Renal cortical epithelial cell (primary cell): ENCODE results near the genes LEMD2 and MLN.

DNA sequence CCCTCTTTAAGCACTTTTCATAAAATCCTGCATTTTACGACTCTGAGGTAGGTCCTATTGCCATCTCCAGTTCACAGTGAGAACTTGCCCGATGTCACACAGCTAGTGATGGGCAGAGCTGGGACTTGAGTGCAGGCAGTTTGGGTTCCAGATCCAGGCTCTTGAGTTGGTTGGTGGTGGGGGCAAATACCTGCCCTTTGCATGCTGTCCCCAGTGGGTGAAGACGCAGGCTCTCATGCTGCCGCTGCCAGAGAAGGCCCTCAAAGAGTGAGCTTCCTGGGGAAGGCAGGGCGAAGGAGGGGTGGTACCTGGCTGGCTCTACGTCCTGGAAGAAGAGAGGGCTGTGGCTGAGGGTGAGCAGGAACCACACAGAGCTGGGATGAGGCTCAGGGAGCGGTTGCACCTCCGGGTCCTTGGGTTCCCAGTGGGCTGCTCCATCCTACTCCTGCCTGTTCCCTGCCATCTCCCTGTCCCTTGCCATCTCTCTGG lies 6.1 kb upstream of the BAK1 start:
- RRBS, result no CpG with 5 or more reads among the region's 8 CpGs

- RRBS, result no CpG with 5 or more reads among the region's 7 CpGs
These were observed 1.8 kb downstream of the ITPR3 start for GRCh38 chr6:33622698-33623488.

GRCh38 chr6:33624115-33624646 lies 3.1 kb downstream of the ITPR3 start:
- RRBS, result no CpG with 5 or more reads among the region's 6 CpGs

DNA sequence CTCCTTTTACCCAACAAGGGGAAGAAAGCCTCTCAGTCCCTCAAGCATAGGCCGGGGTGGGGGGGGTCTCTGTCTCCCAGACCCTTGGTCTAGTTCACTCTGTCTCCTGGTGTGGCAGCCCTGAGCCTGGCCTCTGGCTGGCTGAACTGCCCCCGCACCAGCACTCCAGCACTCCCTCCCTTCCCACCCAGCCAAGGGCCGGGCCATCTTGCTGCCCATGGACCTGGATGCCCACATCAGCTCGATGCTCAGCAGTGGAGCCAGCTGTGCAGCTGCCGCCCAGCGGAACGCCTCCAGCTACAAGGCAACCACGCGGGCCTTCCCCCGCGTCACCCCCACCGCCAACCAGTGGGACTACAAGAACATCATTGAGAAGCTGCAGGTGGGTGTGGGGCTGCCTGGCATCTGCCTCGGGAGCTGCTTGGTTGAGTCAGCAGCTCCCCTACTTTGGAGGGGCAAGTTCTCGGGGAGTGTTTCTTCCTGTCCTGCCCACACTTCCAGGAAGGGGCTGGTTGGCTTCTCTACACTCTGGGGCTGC lies 28.4 kb downstream of the UQCC2 start:
- RRBS, result no CpG with 5 or more reads among the region's 14 CpGs

- RRBS, result no CpG with 5 or more reads among the region's 13 CpGs
These were observed 765 bp downstream of the UQCC2 start for GRCh38 chr6:33710654-33711216.

DNA sequence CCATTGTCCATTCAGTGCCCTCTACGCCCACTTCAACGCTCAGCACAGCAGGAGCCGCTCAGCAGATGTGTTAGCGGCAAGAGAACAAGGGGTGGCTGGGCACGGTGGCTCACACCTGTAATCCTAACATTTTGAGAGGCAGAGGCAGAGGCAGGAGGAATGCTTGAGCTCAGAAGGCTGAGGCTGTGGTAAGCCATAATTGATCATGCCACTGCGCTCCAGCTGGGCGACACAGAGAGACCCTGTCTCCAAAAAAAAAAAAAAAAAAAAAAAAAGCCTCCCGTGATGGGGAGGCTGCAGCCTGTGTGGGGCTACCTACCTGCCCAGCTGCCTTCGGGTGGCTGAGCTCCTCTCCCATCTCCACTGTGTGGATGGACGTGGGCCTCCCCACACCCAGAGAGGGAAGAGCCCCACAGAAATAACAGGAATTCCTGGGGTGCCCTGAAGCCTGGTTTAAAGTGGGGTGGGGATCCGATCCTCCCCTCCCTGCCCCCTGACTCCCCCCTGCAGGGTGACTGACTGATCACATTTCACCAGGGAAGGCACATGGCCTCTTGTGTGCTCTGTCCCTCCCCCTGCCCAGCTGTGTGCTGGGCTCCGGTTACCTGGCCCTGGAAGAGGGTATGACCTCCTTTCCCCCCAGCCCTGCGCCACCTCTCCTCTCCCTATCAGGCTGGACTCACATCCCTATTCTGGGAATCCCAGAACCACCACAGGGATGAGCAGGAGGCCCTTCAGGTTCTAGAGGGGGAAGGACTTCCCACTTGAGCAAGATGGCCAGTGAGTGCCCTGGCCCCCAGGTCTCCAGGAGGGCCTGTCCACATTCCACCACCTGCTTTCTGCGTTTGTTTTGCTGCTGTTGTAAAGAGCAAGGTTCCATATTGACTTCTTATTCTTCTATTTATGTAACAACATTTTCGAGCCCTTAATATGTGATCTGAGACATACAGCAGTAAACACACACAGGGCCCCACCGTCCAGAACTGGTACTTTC lies 2.0 kb upstream of the IP6K3 start:
- RRBS, result no CpG with 5 or more reads among the region's 16 CpGs

DNA sequence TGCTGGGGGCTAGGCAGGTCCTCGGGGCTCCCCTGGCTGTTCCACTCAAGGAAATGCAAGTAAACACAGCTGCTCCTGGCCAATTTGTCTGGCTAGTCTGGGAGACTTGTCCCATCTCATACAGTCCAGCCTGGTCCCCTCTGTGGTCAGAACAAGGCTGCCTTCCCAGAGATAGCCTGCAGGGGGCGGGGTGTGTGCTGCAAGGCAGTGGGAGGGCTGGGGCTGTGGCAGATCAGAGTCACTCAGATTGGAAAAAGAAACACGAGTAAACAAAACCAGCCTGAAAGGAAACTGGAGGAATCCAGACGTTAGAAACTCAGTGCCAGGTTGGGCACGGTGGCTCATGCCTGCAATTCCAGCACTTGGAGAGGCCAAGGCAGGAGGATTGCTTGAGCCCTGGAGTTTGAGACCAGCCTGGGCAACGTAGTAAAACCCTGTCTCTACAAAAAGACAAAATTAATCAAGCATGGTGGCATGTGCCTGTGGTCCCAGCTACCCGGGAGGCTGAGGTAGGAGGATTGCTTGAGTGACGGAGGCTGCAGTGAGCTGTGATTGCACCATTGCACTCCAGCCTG lies 20.3 kb downstream of the LEMD2 start:
- RRBS, result no CpG with 5 or more reads among the region's 8 CpGs

DNA sequence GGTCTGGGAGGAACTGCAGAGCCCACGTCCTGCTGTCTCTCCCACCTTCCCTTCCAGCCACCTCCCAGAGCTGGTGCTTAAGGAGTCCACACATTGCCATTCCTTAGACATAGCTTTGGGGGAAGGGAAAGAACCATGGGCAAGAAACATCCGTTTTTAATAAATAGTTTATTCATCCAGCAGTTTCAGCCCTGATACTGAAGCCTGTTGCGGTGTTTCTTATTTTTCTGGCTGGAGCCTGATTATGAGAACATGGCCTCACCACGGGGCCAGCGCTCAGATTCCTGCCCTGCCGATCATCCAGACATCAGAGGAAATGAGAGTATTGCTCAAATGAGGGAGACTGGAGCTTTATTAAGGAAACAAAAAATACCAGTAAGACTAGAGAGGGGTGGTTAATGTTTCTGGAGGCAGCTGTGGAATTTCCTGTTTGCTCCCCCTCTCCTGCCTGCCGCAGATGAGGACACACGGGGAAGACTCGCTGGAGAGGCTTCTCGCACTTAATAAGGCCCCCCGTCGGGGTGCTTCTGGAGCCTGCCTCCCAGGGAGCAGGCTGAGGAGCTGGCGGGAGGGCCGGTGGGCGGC lies 17.8 kb downstream of the LEMD2 start:
- RRBS, result 8% methylated on average over 2 of the region's 15 CpGs

DNA sequence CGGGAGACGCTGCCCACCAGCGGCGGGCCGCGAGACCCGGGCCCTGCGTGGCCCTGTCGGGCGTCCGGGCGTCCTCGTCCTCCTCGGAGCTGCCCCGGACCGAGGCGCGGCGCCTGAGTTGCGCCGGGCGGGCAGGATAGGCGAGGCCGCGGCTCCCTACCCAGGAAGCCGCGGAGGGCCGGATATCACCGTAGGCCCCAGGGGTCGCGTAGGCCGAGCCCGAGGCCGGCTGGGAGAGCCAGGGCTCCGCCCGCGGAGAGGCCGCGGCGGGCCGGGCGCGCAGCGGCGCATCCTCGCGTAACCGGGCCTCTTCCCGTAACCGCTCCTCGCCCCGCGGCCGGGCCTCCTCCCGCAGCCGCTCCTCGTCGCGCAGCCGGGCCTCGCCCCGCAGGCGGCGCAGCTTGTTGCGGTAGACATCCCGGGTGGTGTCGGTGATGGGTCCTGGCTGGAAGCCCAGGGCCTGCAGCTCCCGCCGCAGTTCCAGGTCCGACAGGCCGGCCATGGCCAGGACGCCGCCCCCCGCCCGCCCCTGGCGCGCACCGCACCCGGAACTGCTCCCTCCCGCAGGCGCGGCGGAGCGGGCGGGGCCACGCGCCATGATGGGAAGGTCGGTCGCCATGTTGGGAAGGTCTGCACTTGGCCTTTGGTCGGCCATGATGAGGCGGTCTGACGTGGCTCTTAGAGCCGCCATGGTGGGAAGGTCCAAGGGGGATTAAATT lies at the start of gene LEMD2:
Gene LEMD2, minus strand, starts transcription at position 516 of the 719 bp plus-strand sequence.
- RRBS, result 1% methylated on average over 54 of the region's 93 CpGs

- RRBS, result no CpG with 5 or more reads among the region's 10 CpGs
These were observed at the start of gene MLN for GRCh38 chr6:33803962-33804496. MLN (minus strand) TSS chr6:33804003.

DNA sequence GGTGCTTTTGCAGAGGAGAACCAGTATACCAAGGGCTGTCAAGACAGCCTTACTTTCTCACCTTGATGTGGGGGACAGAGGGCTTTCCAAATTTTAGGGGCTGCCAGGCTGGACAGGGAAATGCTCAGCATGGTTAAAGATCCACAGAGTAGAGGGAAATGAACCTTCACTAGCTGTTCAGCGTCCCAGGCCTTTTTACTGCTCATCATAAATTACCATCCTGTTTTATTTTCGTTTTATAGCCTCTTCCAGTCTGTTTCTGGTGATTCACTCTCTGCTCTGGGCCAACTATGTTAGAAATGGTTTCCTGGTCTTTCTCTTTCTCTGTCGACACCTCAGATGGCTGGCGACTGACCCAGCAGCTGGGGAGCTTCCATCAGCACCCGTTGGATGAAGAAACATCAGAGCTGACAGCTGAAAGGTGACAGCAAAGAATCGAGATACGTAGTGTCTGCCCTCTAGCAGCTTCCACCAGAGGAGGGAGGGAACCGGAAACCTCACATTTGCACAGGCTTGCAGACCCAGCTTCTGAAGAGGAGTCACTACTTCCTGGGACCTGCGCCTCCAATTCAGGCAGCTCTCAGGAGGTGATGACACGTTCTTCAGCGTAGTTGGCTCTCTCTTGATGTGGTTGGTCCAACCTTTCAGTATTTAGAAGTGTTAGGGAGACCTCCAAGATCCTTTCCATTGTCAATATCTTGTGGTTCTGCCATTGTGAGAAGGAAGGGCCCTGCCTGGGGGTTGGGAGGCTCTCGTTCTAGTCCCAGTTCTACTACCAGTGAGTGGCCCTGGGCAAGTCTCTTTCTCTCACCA lies 82.9 kb upstream of the MLN start:
- RRBS, result no CpG with 5 or more reads among the region's 12 CpGs

DNA sequence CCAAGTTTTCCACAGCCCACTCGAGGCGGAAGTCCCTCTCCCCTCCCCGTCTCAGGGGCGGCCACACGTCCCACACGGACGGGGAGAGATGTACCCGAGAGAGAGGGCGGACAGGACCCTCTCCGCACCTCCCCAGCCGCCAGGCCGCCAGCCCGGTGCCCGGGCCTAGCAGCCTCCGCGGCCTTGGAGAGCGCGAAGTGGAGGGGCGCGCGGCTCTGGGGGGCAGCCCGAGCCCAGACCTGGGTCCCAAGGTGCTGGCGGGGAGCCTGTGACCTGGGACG lies 2.0 kb upstream of the HMGA1 start:
- RRBS, result no CpG with 5 or more reads among the region's 24 CpGs

GRCh38 chr6:34243691-34244370 lies 5.0 kb downstream of the SMIM29 start:
- RRBS, result no CpG with 5 or more reads among the region's 12 CpGs

DNA sequence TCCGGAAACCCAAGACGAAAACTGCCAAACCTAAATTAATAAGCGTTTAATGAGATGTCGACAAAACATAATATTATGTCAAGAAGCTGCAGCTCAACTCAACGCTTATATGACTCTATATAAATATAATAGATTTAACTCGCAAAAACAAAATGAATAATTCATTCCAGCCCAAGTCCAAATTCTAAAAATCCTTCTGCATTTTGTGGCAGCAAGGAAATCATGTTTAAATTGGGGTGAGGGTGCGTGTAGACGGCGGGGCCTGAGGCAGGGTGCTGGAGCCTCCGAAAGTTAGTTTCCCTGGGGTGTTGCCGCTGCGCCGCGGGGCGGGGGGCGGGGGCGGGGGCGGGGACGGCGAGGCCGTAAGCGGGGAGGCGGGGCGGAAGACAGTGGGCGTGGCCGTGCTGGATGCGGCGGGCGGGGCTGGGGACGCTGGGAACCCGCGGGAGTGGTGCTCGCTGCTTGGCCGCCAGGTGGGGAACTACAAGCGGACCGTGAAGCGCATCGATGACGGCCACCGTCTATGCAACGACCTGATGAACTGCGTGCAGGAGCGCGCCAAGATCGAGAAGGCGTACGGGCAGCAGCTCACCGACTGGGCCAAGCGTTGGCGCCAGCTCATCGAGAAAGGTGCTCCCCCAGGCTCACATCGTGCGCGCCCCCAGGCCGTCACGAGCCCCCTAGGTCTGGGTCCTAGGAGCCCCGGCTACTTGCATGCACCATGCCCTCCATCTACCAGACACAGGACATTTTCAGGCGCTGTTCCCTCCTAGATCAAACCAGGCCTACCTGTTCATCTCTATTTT lies 29.1 kb downstream of the SPDEF start:
- RRBS, result no CpG with 5 or more reads among the region's 58 CpGs

GRCh38 chr6:34546416-34547322 lies 9.5 kb downstream of the SPDEF start:
- RRBS, result no CpG with 5 or more reads among the region's 15 CpGs

- RRBS, result no CpG with 5 or more reads among the region's 7 CpGs
These were observed 12.7 kb upstream of the ILRUN start for GRCh38 chr6:34709191-34709838.

GRCh38 chr6:34916662-34917115 lies 27.6 kb downstream of the ANKS1A start:
- RRBS, result no CpG with 5 or more reads among the region's 4 CpGs

DNA sequence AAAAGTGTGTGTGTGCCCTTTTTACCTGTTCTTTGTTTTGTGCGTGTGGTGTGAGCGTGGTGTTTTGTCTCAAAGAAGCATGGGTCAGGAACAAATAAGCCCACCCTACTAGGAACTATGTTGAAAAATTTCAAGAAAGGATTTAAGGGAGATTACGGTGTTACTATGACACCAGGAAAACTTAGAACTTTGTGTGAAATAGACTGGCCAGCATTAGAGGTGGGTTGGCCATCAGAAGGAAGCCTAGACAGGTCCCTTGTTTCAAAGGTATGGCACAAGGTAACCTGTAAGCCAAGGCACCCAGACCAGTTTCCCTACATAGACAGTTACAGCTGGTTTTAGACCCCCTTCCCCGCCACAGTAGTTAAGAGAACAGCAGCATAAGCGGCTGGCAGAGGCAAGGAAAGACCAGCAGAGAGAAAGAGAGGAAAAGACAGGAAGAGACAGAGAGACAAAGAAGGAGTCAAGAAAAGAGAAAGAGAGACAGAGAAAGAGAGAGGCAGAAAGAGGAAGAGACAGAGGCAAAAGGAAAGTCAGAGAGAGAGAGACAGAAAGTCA lies 110.4 kb downstream of the ANKS1A start:
- RRBS, result no CpG with 5 or more reads among the region's 5 CpGs